Fibroblast of villous mesenchyme (primary cell): Measurements from ENCODE around the gene SLC38A1.

GRCh38 chr12:44001330-44002020, 165.6 kb downstream of the TMEM117 start:
- CAGE, long polyA plus RNA, result no peak

DNA sequence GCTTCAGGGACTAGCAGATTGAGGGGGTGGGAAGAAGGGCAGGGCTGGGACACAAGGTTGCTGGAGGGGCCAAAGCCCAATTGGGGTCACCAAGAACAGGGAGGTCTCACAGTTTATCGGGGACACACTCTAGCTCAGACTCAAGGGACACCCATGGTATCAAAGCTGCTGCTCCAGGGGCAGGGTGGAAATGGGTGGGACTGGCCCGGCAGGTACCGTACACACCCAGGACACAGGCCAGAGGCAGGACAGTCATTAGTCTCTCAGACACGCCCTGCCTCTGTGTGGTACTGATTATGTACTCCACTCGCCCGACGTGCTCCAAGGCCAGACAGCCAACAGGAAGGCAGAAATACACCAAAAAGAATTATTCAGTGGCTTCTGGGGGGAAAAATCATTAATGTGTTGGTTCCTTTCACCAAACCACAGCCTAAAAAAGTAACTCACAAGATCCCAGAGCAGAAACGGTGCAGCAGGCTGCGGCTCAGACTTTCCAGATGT, 41.1 kb downstream of the NELL2 start:
- CAGE, long polyA plus RNA, result no peak

GRCh38 chr12:44835437-44836432, 40.4 kb downstream of the NELL2 start:
- CAGE, long polyA plus RNA, result no peak

- CAGE, long polyA plus RNA, result no peak
Measured at GRCh38 chr12:44875368-44875920, 671 bp downstream of the NELL2 start.

DNA sequence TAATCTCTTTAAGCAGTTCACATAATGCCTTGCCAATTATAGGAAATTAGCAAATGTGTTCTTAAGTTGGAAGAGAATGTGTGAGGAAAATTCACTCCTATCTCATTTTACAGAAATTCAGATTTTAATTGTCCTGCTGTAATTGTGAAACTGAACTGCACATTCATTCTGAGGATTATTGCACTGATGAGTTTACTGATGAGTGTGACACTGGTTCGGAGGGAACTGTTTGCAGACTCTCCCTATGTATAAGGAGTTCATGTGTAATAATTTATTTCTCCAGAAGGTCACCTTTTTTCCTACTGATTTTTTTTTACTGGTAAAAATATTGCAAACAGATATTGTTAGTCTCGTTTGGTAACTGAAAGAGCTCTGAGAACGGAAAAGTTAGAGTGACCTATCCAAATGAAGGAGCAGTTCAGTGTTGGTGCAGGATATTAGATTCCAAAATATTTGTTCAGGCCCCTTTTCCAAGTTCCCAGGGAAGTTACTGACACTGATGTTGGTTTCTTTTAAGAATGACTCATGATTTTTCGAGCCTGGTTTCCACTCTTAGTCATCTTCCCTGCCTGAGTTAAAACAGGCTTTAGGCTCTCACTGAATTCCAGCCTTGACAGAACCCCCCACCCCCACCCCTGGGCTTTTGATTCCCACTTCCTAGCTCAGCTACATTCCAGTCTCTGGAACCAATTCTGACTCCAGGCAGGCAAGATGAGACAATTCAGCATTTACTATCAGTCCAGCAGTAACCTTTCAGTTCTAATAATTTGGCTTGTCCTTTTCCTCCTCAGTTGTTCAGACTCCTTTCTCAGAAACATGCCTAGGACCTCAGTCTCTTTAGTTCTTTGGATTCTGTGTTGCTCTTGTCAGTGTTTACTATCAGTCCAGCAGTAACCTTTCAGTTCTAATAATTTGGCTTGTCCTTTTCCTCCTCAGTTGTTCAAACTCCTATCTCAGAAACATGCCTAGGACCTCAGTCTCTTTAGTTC, 18.5 kb downstream of the ANO6 start:
- CAGE, long polyA plus RNA, result no peak

GRCh38 chr12:45235727-45236095, 19.8 kb downstream of the ANO6 start:
- CAGE, long polyA plus RNA, result no peak

GRCh38 chr12:45250550-45251146, 34.8 kb downstream of the ANO6 start:
- CAGE, long polyA plus RNA, result no peak

- CAGE, long polyA plus RNA, result no peak
Measured at GRCh38 chr12:45268415-45269272, 52.7 kb downstream of the ANO6 start.

GRCh38 chr12:45306634-45308039, 91.2 kb downstream of the ANO6 start:
- CAGE, long polyA plus RNA, result no peak

DNA sequence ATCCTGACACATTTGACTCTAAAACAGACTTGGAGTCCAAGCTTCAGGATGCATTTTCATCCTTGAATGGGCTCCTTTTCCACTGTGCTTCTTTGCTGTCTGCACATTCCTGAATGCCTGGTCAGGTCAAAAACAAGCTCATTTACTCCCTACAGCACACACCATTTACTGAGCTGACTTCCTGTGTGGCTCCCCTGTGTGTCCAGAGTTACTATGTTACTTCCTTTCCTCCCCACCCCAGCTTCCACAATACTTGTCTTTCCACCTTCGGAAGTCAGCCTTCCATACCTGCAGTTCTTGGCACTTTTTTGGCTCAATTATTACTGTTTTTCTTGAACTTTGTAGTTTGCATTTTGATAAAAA, 112.1 kb downstream of the ANO6 start:
- CAGE, long polyA plus RNA, result no peak

DNA sequence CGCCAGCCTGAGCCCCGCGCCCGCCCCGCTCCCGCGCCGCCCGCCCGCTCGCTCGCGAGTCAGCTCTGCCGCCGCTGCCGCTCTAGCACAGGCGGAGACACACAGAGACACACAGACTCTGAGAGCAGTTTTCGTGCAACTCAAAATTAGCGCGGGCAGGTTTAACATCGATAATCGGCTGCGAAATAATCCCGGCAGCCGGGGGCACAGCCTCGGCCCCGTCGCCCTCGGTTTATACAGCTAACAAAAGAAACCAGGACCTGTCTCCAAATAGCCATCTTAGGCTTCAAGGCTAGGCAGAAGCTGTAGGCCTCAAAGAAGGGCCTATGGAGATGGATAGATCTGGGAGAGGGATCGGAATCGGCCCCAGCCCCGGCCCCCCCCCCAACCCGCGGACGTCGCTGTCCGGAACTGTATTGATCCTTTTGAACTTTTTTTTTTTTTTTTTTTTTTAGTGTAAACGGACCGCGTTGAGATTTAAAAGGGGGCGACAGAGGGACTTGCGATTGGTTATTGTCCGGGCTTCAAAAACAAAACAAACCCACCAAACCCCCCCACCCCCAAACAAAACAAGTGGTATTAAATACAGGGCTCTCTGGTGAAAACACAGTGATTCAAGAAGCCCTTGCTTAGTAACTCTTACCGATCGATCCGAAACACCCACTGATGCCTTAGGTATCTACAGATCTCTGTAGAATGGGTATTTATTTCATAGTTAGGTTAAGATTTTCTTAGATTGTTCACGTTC, 1.1 kb downstream of the ARID2 start:
- CAGE, long polyA plus RNA, result no peak

- CAGE, long polyA plus RNA, result no peak
Measured at GRCh38 chr12:45786363-45786830, 56.9 kb downstream of the ARID2 start.

DNA sequence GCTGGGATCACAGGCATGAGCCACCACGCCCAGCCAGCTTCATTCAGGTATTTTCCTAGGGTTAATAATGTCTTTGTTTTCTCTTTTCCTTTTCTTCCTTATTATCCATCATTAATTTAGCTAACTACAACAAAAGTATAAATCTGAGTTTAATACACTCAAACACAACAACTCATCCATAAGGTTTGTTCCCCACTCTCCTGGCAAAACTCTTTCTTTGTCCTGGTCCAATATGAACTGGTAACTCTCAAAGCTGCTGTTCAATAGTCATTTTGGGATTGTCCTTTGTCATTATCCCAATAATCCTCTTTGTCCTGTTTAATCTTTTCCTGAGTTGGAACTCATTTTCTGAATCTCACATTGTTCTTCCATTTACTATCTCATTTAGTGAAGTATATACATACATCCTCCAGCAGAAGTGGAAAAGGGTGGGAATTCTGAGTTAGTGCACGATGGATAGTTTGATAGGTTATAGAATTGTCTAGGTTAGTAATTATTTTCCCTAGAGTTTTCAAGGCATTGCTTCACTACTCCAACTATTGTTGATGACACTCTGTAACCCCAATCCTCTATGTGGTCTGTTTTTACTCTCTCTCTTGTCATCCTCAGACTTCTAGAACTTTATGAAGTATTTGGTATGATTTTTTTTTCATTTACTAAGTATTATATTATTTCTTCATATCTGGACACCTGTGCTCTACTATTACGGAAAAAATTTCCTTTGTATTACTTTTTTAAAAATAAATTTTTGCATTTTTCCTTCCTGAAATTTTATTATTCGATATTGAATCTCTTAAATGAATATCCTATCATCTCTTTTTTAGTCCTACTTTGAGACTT, 53.7 kb downstream of the SCAF11 start:
- CAGE, long polyA plus RNA, result no peak

GRCh38 chr12:46188132-46188886, 80.5 kb downstream of the SLC38A1 start:
- CAGE, long polyA plus RNA, result no peak

DNA sequence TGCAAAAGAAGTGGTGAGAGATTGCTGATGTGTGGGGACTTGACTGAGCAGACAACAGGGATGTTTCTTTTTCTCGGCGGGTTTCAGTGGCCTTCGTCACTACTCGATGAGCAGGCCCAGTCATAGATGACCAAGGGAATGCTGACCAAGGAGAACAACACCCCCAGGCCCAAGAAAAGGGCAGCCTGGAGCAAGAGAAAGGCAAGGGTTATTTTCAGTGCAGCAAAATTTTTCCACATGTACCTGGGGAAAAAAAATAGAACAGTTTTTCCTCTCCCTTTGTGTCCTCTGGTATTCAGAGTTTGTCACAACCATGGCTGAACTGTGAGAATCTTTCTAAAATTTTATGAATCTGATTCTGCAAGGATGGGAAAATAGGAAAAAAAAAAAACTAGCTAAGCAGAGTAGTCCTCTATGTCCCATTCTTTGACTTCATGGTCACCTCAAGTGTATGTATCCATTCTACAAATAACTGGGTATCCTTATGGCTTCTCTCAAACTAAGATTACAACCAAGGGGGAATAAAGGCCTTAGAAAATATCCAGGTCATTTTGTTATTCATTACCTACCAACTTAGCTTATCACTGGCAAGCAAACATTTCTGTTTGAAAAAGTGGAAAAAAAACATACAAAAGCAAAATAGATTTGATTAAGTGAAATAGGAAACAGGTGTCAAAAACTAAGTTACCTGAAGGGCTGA, 79.8 kb downstream of the SLC38A1 start:
- CAGE, long polyA plus RNA, result no peak

DNA sequence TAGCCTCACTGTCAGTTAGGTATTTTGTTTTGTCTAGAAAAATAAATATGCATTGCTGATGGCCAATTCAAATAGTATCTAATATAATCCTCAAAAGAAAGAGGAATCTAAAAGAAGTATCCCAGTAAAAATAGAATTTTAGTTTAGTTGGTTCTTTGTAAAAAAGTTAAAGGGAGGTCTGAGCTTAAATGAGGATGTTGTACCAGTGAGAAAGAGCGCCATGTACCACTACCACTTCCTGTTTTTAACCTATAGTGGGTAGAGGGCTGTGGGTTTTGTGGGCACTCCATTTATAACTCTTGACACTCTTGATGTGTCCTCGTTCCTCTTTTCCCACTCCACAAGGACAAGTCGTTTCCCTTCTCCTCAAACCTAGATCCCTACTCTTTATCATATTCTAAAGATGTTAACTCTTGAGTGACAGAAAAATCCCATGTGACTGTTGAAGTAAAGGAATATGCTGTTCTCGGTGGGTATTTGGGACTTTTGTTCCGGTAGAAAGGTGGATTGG, 50.9 kb downstream of the SLC38A1 start:
- CAGE, long polyA plus RNA, result no peak

GRCh38 chr12:46219436-46220764, 48.9 kb downstream of the SLC38A1 start:
- CAGE, long polyA plus RNA, result no peak

GRCh38 chr12:46265682-46266064, 3.2 kb downstream of the SLC38A1 start:
- CAGE, long polyA plus RNA, result no peak

DNA sequence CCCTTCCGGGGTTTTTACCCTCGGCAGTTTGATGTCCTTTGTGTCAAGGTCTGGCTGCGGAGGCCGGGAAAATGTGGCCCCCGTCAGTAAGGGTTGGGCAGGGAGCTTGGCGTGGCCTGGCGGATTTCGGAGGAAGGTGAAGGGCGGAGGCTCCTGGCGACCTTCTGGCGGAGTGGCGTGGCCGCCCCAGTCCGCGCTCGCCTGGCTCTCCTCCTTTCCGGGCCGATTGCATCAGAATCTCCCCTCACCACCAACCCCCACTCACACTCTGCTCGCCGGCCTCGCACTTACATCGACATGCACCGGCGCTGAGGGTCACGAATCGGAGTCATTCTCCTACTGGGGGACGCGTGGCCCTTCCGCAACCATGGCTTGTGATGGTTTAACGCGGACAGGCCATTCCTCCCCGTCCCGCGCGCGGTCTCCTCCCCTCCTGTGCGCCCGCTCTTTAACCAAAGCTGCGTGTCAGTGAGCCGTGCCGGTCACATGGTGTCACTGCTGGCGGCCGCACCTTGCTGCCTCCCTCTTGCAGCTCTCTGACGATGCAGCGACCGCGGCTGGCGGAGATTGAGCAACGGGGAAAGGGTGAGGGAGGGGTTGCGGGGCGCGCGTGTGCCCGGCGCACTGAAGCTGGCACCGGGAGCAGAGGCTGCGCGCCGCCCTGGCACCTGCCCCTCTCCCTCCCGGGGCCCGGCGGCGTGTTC, at the start of gene SLC38A1:
Gene SLC38A1, minus strand, starts transcription at position 470 of the 704 bp plus-strand sequence.
- CAGE, long polyA plus RNA, result no peak

- CAGE, long polyA plus RNA, result no peak
Measured at GRCh38 chr12:46358509-46358801, 14.1 kb downstream of the SLC38A2 start.